ENCODE measurements around the genes DRD4 and TMEM80.

DNA sequence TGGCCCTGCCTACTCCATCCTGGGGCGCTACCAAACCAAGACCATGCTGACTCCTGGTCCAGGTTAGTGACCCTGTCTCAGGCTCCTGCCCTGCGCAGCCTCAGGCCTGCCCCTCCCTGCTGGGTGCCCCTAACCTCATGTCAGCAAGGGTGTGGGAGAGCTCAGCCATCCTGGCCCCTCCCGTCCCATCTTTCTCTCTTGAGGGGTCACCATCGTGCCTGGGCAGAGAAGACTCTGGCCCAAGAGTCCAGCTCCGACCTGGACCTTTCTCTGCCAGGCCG lies 1.1 kb downstream of the ODF3 start:
- PRO-cap: no peak
- RAMPAGE, long total RNA, 4 experiments: no peak in any of the 4 experiments

GRCh38 chr11:215418-216358 lies 8.2 kb downstream of the RIC8A start:
- PRO-cap: no peak
- RAMPAGE, long total RNA, 4 experiments: no peak in any of the 4 experiments

DNA sequence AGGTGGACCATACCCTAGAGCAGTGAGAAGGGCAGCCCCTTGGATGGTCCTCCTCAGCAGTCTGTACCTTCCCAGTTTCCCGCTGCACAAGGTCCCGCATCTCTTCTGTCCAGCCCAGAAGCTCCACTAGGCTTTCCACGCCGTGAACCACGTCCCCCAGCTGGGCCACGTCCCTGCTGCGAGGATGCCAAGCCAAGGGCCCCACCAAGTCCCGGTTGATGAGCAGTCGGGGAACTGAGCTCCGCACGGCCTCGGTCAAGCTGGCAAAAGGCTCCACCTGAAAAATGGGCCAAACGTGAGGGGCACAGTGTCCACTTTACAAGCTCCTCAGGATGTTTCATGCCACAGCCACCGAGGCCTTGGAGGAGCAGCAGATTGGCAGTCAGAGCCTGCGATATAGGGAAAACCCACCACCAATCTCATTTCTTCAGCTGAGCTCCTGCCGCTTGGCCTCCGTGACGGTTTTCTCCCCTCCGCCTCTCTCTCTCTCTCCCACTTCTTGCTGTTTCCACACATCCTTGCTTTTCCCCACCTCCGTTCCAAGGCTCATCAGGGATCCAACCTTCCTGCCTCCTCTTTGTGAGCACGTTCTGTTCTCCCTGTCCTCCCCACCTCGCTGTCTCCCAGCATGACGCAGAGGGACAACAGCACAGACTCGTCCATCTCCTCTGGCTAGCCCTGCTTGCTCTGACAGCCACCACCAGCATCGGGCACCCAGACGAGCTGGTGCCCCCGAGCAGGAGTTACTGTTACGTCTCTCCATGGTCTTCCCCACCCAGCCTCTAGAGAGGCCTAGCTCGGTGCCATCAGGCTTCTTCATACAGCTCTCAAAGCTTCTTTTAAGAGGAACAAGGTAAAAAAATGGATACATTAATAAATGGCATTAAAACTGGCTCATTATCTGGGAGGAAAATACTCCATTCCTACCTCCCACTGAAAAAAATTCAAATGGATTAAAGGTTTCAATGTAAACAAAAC lies 11.5 kb downstream of the RIC8A start:
- PRO-cap: no peak
- RAMPAGE, long total RNA, 4 experiments: no peak in any of the 4 experiments

DNA sequence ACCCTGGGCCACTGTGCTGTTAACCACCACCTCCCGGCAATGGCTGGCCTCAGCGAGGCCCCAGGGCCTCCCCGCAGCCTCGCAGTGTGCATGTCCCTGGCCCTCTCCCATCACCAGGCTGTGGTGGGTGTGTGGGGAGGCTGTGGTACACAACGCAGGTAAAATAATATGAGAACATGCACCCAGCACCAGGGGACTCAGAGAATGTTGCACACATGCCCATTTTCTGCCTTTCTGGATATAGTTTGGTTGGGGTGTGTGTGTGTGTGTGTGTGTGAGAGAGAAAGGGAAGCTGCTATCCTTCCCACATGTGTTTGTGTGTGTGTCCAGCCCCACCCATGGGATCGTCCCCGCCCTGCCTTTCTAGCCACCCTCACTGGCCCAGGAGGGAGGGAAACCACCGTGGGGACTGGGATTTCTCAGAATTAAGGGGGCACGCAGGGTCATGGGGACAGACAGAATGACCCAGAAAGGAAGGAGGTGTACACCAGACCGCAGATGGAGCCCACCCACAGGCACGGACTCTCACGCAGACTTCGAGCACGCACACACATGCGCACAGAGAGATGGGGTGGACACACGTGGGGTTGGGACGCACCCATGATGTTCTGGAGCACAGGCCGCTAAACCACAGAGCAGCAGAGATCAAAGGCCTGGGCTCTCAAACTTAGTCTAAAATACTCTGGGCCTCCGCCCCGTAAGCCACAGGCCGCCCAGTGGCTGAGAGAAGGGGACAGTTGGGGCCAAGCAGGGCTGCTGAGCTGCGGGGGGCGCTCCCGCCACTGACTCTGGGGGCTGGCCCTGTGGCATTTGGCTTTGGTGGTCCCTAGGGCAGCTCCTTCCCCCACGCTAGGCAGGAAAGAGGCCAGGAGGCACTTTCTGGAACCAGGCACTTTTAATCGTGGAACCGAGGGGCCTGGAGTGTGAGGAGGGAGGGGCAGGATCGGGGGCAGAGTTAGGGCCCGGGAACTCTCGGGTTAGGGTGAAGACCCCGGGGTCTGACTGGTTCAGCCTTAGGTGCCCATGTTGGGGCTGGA lies 1.7 kb downstream of the IFITM5 start:
- PRO-cap: no peak
- RAMPAGE, long total RNA, 4 experiments: no peak in any of the 4 experiments

GRCh38 chr11:317682-317983 lies 3.0 kb downstream of the IFITM3 start:
- PRO-cap: no peak
- RAMPAGE, long total RNA, 4 experiments: no peak in any of the 4 experiments

DNA sequence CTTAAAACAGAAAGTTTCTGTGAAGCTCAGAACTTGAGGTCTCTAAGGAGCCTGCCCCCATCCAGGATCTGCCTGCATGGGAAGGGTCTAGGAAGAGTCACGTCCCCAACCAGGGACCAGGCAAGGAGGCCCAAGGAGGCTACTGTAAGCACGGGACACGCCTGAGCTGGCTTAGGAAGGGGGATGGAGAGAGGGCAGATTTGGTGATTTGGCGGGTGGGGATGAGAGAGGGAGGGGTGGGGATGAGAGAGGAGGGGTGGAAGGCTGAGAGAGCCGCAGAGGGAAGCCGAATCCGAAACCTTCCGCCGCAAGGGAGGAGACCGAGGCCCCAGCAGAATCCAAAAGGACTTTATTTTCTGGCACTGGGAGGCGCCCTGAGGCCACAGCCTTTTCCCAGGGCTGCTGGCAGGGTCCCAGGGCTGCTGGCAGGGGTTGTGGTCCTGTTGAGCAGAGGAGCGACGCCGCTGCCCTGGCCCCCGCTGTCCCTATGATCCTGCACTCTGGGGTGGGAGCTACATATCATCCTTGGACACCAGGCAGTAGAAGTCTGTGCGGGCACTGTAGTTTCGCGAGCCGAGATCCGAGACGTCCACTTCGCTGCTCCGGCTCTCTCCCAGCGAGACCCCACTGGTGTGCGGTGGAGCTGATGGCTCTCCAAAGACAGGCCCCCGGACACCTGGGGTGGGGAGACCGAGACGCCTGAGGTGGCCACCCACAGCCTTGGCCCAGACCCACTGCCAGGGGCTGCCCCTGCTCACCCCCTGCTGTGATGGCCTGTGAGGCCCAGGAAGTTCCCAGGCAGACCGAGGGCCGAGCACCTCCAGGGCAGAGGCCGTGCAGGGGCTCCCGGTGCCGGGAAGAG lies 9.2 kb downstream of the SIGIRR start:
- PRO-cap: no peak
- RAMPAGE, long total RNA, 4 experiments: no peak in any of the 4 experiments

DNA sequence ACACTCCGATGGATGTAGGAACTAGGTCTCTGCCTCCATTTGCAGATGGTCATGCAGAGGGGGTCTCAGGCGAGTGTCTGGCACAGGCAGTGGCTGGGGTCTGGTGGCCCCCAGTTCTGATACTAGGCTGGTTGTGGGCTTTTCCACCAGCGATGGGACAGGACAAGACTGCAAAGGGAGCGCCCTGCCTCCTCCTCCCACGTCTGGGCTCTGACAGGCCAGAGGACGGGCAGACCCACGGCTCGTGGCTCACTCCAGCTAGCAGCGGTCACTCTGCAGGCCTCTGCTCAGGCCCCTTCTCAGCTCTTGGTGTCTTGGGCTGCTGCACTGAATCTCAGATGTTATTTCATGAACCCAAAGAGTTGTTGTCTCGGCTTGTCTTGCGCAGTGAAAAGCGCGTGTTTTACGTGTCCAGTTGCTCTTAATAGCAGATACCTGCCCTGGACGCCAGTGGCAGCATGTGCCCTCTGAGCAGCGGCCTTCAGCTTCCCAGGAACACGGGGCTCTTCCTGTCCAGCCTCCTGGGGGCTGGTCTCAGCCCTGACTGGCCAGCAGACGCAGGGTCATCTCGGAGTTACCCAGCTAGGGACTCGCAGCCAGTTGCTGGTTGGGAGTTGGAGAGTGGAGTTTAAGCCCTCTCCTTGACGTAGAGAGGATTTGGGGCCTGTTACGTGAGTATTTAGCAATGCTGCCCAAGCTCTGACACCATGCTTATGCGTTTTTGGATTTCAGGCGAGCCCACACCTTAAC lies 9.6 kb downstream of the PTDSS2 start:
- PRO-cap: no peak
- RAMPAGE, long total RNA, 4 experiments: no peak in any of the 4 experiments

DNA sequence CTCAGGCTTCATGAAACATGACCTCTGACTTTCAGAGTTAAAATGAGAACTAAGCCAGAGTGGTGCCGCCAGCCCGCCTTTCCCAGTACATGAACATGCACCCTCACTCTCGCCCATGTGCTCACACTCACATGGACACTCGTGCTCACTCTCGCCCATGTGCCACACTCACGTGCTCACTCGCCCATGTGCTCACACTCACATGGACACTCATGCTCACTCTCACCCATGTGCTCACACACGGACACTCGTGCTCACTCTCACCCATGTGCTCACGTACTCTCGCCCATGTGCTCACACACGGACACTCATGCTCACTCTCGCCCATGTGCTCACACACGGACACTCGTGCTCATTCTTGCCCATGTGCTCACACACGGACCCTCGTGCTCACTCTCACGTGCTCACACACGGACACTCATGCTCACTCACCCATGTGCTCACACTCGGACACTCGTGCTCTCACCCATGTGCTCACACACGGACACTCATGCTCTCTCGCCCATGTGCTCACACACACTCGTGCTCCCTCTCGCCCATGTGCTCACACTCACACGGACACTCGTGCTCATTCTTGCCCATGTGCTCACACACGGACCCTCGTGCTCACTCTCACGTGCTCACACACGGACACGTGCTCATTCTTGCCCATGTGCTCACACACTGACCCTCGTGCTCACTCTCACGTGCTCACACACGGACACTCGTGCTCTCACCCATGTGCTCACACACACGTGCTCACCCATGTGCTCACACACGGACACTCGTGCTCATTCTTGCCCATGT lies 9.9 kb downstream of the RNH1 start:
- PRO-cap: no peak
- RAMPAGE, long total RNA, 4 experiments: no peak in any of the 4 experiments

GRCh38 chr11:502059-502566 lies 4.9 kb downstream of the RNH1 start:
- PRO-cap: no peak
- RAMPAGE, long total RNA, 4 experiments: no peak in any of the 4 experiments

DNA sequence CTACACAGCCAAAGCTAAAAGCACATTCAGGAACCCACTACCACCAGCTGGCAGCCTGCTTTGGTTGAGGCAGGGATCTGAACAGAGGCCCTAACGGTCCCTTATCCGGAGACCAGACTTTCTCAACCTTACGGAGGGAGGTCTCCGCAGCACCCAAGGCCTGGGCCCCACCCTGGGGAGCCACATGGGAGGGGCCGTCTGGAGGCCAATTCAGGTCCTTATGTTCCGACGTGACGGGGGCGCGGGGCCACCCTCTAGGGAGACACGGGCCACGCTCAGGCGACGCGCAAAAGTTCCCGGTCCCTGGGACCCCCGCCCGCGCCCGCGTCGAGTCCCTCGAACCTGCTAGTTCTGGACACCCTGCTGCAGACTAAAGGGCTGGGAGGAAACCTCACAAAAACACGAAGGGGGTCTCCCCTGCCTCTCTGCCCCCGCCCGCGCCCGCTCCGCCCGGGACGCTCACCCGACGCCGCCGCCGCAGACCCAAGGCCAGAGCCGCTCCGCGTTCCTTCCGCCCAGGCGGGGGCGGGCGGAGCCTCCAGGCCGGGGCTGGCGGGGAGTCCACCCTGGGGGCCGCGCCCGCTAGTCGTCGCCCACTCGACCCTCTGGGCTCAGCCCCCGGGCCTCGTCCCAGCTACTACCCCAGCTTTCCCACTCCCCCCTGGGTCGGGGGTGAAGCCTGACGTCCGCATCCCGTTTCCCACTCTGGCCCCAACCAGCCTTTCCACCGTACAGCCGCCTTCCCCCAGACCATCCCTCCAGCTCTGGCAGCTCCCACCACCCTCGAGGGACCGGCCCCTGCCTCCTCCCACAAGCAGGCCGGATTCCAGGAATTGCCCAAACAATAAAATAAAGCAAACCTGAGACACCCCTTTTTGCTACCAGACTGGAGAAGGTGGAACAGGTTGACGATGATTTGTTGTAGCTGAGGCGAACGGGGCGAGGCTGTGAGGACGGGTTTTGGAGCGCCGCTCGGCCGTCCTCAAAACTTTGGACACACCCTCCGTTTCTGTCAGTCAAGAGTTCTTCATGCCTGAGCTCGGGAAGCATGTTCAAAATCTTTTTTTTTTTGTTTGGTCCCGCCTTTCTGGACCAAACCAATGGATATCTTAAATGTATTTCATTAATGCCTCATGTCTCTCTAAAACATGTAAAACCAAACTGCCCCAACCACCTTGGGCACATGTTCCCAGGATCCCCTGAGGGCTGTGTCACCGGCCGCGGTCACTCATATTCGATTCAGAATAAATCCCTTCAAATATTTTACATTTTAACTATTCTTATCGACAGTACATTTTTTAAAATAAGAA lies 2.6 kb downstream of the RNH1 start:
- PRO-cap: bidirectional peak, plus-strand start at position 654 of the sequence, minus-strand start at position 485 of the sequence; bidirectional peak, plus-strand start at position 928 of the sequence, minus-strand start at position 766 of the sequence; bidirectional peak, plus-strand start at position 1,015 of the sequence, minus-strand start at position 947 of the sequence
- RAMPAGE, long total RNA, 4 experiments: start-site peak on the minus strand in 3 of 4 experiments, centred at positions 501 to 948 of the sequence, 15 to 233 reads per replicate

DNA sequence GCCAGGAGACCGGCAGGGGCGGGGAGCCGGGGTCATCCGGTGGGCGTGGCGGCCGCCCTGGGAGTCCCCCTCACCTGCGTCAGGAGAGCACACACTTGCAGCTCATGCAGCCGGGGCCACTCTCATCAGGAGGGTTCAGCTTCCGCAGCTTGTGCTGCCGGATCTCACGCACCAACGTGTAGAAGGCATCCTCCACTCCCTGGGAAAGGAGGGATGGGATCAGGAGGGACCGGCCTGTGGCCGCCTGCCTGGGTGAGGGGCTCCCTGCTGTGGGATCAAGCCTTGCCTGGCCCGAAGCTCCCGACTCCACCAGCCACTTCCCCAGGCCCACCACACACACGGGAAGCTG lies 2.8 kb downstream of the HRAS start:
- PRO-cap: no peak
- RAMPAGE, long total RNA, 4 experiments: no peak in any of the 4 experiments

DNA sequence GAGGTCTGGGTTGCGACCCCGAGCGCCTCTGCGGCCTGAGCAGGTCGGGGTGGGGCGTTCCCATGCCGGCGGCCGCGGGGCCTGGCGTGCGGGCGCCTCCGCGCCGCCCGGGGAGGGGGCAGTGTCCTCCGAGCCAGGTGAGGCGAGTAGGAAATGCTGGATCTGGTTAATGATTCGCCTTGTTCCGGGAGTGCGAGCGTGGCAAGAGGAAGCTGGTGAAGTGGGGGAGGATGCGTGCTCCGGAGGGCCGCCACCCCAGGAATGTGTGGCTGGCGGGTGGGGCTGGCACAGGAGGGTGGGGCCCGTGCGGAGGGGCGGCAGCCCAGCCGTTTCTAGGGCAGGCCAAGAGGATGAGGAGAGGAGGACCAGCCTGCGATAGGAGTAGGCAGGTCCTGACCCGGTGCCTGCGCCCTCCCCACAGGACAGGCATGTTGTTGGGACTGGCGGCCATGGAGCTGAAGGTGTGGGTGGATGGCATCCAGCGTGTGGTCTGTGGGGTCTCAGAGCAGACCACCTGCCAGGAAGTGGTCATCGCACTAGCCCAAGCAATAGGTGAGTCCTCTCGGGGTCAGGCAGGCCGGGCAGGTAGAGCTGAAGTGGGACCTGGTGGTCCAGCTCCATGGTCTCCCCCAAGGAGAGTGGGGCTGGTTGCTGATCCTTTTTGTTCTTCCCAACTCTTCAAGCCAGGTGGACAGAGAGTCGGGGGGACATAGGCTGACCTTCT lies 733 bp downstream of the RASSF7 start:
- PRO-cap: no peak
- RAMPAGE, long total RNA, 4 experiments: no peak in any of the 4 experiments

DNA sequence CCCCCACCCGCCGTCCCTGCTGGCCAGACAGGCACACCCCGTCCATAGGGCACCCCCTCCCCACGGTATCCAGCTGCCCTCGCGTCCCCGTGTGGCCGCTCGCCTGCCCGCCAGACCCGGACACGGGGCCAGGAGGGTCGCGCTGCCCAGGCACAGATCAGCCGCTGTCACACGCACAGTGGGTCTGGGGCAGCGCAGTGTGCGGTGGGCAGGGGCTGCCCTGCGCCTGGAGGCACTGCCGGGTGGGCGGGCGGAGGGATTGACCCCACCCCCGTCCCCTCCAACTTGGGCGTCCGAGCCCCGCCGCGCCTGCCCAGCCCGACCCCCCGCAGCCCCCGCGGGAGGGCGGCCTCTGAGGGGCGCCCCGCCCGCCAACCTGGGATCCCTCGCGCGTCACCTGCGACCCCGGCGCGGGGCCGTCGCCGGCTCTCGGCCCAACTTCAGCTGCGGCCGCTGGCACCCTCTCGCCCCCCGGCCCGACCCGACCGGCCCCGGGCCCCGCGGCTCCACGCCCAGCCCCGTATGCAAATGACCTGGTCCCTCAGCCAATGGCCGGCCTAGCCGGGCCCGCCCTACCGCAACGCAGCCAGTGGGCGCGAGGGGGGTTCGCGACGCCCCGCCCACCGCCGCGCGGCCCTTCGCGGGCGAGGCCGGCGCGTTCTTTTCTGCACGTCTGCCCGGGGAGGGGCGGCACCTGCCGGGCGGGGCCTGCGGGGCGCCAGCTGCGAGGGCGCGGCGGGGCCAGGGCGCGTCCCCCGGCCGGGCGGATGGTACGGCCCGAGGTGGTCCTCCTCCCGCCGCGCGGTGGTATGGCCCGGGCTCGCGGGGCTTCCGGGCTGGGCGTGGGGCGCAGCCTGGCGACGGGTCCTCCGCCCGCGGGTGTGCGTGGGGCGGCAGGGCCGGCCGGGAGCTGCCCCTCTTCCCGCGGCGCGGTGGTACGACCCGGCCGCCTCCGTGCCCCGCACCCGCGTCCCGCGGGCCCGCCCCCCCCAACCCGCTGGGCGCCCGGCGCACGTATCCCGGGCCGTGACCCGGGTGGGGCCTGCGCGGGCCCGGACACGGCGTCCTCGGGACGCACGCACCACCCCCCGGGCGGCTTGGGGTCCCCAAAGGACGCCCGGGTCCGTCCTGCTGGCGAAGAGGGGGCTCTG lies 7.6 kb downstream of the RASSF7 start:
- PRO-cap: bidirectional peak, plus-strand start at position 817 of the sequence, minus-strand start at position 483 of the sequence; bidirectional peak, plus-strand start at position 1,038 of the sequence, minus-strand start at position 1,023 of the sequence
- RAMPAGE, long total RNA, 4 experiments: start-site peak on the minus strand in 1 of 4 experiments, centred at position 481 of the sequence, 8 reads per replicate

DNA sequence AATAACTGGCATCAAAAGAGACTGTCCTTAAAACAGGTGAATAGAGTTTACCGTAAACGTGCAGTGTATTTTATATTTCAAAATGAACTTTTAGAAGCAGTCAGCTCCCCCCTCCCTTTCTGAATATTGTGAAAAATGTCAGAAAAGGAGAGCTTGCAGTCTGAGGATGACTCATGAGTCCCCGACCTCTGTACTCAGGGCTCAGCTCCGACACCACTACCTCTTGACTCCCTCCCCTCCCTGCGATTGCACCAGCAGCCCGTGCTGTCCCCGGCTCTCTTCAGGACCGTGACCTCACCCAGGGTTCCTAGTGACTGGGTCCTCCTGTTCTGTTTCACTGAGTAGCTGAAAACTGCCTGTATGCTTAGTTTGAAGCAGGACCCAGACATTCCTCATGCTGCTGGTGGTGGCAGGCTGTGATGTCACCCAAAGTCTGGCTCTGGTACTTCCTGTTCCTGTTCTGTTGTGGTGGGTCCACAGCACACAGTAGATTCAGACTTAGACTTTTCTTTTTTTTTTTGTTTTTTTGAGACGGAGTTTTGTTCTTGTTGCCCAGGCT lies 11.7 kb downstream of the PHRF1 start:
- PRO-cap: no peak
- RAMPAGE, long total RNA, 4 experiments: no peak in any of the 4 experiments

DNA sequence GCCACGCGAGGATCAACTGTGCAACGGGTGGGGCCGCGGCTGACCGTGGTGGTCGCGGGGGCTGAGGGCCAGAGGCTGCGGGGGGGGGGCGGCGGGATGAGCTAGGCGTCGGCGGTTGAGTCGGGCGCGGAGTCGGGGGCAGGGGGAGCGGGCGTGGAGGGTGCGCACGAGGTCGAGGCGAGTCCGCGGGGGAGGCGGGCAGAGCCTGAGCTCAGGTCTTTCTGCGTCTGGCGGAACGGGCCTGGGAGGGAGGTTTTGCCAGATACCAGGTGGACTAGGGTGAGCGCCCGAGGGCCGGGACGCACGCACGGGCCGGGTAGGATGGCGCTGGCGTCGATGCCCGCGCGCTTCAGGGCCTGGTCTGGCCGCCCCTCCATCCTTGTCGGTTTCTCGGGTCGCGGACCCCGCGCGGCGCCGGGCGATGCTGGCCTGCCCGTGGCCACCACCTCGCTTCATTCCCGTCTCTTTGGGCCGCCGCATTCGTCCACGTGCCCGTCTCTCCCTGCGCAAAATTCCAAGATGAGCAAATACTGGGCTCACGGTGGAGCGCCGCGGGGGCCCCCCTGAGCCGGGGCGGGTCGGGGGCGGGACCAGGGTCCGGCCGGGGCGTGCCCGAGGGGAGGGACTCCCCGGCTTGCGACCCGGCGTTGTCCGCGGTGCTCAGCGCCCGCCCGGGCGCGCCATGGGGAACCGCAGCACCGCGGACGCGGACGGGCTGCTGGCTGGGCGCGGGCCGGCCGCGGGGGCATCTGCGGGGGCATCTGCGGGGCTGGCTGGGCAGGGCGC lies at the start of gene DRD4:
TSS of gene DRD4 (plus strand) at position 647 of the 786 bp plus-strand sequence.
- PRO-cap: no peak
- RAMPAGE, long total RNA, 4 experiments: no peak in any of the 4 experiments

- PRO-cap: bidirectional peak, plus-strand start at chr11:695804, minus-strand start at chr11:695552
- RAMPAGE, long total RNA, 4 experiments: start-site peak on the plus strand in 4 of 4 experiments, at chr11:695786-695821 at its widest, 36 to 119 reads per replicate; start-site peak on the minus strand in 1 of 4 experiments, at chr11:695617-695758 at its widest, 5 reads per replicate
Observed at GRCh38 chr11:695473-696423, at the start of gene TMEM80. TSS of gene TMEM80 (plus strand) at chr11:695816.

- PRO-cap: no peak
- RAMPAGE, long total RNA, 4 experiments: start-site peak on the minus strand in 1 of 4 experiments, at chr11:696750-697357 at its widest, 7 reads per replicate
Observed at GRCh38 chr11:696837-697701, 1.5 kb downstream of the TMEM80 start.

DNA sequence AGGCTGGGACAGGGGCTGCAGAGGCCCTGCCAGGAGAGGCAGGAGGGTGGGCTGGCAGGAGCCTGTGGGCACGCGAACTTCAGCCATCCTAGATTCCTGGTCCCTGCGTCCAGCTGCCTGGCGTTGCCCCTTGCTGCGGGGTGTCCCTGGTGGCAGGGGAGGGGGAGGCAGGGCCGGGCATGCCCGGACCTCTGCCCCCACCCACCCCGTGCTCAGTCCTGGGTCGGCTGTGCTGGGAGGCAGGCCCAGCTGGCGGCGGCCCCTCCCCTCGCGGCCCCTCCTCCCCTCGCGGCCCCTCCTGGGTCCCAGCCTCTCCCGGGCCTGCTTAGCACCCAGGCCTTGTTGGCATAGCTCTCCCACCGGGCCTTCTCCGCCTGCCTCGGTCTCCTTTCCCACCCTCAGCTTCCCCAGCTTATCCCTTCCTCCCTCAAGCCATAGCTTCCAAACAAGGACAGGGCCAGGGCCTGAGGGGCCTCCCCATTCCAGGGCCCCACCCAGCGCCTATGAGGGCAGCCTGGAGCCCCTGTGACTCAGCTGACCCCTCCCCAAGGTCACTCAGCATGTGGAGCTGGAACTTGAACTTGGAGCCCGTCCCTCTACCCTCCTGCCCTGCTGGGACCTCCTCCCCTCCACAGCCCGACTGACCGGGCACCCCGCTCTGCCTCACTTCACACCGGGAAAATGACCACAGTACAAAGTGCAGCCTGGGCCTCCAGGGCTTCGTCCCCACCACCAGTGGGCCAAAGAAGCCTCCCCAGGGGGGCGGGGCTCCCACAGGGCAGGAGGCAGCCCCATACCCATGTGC lies 1.0 kb downstream of the EPS8L2 start:
- PRO-cap: no peak
- RAMPAGE, long total RNA, 4 experiments: start-site peak on the minus strand in 1 of 4 experiments, centred at position 155 of the sequence, 20 reads per replicate

DNA sequence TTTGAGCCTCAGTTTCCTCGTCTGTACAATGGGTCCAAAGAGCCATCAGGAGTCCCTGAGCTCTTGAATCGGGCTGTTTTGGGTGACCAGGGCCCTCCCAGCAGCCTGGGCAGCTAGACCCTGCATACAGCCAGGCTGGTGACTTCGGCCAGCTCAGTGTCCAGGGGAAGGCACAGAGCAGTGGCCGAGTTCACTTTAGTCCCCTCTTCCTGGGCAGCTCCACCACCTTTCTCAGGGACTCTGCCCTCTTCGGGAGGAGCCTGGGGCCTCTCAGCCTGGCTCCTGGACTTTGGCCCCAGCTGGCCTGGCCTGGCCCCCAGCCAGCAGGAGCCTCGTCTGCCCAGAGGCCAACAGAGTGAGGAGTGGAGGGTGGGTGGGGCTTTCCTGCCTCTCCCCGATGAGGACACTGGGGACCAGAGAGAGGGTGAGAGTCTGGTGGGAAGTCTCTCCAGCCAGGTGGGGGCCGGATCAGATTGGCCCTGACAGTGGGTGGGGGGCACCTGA lies 6.7 kb downstream of the EPS8L2 start:
- PRO-cap: no peak
- RAMPAGE, long total RNA, 4 experiments: no peak in any of the 4 experiments

GRCh38 chr11:727758-728801 lies 19.2 kb upstream of the TALDO1 start:
- PRO-cap: no peak
- RAMPAGE, long total RNA, 4 experiments: no peak in any of the 4 experiments

Measured in suprapubic skin (tissue), 4 donors.